ENCODE data around the gene MKRN1.

DNA sequence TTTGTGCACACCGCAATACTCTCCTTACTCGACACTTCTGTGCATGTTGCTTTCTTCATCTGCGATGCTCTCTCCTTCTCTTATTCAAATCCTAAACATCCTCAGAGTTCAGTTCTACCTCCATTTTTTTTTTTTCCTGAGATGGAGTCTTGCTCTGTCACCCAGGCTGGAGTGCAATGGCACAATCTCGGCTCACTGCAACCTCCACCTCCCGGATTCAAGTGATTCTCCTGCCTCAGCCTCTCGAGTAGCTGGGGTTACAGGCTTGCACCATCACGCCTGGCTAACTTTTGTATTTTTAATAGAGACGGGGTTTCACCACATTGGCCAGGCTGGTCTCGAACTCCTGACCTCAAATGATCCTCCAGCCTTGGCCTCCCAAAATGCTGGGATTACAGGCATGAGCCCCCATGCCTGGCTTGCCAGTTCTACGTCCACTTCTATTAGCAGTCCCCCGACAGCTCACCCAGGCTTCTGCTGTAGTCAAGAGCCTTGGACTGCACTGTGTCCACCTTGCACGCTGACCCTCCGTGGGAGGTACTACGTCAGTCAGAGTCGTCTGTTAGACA, 121.0 kb downstream of the HIPK2 start:
- RRBS, 2 experiments: no CpG with 5 or more reads among the region's 15 CpGs

DNA sequence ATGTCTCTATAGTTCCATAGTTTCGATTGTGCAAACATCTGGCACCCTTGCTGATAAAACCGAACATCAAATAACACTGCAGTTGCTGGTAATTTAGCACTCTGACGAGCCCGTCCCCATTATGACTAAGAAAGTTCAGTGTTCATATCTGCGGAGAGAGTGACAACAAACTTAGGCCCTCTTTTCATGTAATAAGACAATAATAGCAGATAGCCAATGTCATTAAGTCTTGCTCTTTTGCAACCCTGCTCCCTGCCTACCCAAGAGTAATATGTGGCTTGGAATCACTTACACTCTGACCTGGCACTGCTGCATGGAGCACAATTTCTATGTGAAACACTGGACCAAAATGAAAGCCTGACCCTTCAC, 86.6 kb downstream of the HIPK2 start:
- RRBS, 2 experiments: no CpG with 5 or more reads among the region's 5 CpGs

- RRBS, 2 experiments: no CpG with 5 or more reads among the region's 16 CpGs
Observed at GRCh38 chr7:139718413-139719397, 59.1 kb downstream of the HIPK2 start.

- RRBS, 2 experiments: no CpG with 5 or more reads among the region's 20 CpGs
Observed at GRCh38 chr7:139719922-139721235, 57.4 kb downstream of the HIPK2 start.

DNA sequence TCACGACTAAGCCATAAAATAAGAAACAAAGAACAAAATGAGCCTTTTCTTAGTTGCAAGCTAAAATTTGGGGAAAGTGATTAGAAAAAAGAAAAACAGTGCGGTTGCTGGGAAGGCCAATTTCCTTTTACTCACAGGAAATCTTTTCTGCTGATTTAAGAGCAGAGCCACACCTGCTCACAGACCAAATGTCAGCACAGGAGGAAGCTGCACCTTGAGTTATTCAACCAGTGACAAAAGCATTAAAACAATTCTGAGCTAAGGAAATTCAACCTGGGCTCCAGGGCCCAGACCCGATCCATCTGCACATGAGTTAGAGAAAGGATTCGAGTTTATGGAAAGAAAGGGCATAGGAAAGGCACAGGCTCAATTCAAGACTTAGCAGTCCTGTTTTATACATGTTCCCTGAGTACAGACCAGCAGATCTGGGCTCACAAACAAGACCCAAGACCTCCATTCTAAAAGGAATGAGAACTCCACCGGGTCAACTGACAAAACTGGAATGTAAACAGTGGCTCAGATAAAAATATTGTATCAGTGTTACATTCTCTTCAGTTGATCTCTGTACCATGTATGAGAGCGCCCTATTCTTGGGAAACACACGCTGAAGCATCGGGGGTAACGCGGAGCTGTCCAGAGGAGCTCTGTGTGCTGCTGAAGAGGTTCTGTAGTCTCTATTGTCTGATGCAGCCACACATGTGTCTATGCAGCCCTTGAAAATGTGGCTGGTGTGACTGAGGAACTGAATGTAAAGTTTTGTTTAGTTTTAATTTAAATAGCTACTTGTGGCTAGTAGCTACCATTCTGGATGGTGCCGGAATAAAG, 39.9 kb downstream of the HIPK2 start:
- RRBS, 2 experiments: no CpG with 5 or more reads among the region's 11 CpGs

GRCh38 chr7:139739934-139740920, 37.6 kb downstream of the HIPK2 start:
- RRBS, 2 experiments: no CpG with 5 or more reads among the region's 22 CpGs

GRCh38 chr7:139748130-139748529, 29.7 kb downstream of the HIPK2 start:
- RRBS, 2 experiments: 78% methylated on average over 3 of the region's 14 CpGs; no CpG with 5 or more reads in 1 of the 2 experiments

DNA sequence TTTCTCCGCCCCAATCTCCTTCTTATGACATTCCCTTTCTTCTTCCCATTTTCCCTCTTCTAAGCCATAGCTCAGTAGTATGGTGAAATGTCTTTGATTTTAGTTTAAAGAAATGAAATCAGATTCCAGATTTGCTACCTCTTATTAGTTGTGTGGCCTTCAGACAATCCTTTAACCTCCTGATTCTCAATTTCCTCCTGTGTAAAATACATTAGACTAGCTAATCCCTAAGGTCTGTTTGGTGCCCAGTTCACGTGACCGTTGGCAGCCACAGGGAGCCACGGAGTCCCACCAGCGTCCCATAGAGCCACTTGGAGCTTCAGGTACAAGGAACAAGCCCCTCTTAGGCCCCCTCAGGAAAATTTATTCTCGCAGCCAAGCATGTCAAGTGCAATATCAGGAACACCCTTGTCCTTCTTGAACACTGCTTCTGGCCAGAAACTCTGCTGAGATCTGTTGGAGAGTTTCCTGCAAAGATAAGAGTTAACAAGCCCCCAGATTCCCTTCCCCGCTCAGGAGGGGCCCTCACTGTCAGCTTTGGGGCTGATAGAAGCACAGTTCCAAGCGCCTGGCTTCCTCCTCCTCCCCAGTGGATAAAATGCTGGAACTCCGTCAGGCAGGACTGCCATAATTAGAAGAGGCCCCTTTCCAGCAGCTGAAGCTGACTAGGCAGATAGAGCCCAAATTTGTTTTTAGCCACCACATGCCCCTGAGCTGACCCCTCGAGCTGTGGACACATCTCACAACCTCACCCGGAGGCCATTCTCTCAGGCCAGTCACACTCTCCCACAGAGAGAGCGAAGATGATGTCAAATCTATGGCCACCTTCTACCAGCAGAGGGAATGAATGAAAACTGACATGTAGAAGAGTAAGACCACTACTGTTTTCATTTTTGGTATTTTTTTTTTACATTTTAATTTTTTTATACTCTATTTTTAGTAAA, 89.3 kb downstream of the TBXAS1 start:
- RRBS, 2 experiments: no CpG with 5 or more reads among the region's 12 CpGs

DNA sequence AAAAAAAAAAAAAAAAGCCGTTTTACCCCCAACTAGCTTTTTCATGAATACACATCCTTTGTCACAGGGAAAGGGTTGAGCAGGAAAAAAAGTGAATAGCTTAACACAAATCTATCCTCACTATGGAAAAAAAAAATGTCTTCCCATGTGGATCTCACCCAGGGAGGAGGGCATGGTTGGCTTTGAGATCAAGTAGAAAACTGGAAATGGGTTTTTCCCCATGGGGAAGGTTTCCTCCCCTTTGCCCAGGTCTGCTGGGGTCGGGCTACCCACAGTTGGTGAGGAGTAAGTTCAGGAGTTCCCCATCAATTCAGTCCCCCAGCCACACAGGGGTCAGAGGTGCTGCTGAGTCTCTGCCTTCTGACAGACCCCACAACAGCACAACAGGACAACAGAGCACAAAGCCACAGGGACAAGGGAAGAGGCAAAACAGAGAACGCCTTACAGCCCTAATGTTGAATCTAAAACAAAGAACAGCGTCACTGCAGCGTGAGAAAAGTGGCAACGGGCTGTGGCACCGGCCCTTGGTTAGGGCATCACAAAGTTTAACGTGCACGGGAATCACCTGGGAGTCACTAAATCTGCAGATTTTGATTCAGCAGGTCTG, 93.2 kb downstream of the PARP12 start:
- RRBS, 2 experiments: no CpG with 5 or more reads among the region's 9 CpGs

DNA sequence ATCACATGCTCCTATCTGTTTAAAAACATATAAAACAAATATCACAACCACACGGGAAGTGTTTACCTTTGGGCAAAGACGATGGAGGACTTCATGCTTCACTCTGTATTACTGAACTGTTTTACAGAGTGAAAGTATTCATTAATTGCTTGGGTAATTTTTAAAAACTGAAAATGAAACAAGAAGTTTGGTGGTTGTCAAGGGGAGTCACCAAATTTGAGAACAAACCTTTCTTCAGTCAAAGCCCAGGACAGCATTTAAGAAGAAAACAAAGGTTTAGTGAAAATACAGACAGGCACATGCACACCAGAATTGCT, 8.9 kb downstream of the PARP12 start:
- RRBS, 2 experiments: no CpG with 5 or more reads among the region's 2 CpGs

- RRBS, 2 experiments: no CpG with 5 or more reads among the region's 3 CpGs
Observed at GRCh38 chr7:140110667-140111476, 48.1 kb upstream of the PARP12 start.

GRCh38 chr7:140242262-140243008, 65.7 kb upstream of the KDM7A start:
- RRBS, 2 experiments: no CpG with 5 or more reads among the region's 3 CpGs

GRCh38 chr7:140275410-140276019, 98.7 kb upstream of the KDM7A start:
- RRBS, 2 experiments: no CpG with 5 or more reads among the region's 4 CpGs

DNA sequence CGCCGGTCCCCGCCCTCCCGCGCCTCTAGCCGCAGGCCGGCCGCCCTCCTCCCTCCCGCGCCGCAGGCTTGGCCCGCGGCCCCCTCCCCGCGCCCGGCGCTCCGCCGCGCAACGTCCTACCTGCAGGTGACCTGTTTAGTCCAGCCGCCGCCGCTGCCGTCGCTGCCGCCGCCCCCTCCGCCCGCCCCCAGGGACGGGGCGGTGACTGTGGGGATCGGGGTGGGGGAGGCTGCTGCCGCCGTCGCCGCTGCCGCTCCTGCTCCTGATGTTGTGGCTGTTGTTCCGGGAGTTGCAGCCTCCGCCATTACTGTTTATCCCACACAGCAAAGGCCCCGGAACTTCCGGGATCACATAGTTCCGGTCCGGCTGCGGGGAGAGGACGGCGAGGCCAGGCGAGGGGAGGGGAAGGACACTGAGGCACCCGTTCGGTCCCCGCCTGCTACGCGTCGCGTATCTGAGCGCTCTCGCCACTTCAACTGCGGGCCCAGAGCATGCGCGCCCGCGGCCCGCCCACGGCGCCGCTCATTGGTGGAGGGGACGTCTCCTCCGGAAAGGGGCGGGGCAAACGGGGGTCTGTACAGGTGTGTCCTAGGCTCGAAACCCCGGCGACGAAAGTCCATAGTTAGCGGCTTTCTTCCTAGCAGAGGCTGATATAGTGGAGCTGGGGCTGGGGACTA, at the start of gene MKRN1:
Gene MKRN1, minus strand, starts transcription at position 466 of the 677 bp plus-strand sequence.
- RRBS, 2 experiments: under 1 to 2% methylated on average over 15 to 17 of the region's 75 CpGs

GRCh38 chr7:140506638-140507389, 27.5 kb upstream of the MKRN1 start:
- RRBS, 2 experiments: no CpG with 5 or more reads among the region's 7 CpGs

- RRBS, 2 experiments: no CpG with 5 or more reads among the region's 4 CpGs
Observed at GRCh38 chr7:140911131-140911510, 13.6 kb downstream of the BRAF start.

DNA sequence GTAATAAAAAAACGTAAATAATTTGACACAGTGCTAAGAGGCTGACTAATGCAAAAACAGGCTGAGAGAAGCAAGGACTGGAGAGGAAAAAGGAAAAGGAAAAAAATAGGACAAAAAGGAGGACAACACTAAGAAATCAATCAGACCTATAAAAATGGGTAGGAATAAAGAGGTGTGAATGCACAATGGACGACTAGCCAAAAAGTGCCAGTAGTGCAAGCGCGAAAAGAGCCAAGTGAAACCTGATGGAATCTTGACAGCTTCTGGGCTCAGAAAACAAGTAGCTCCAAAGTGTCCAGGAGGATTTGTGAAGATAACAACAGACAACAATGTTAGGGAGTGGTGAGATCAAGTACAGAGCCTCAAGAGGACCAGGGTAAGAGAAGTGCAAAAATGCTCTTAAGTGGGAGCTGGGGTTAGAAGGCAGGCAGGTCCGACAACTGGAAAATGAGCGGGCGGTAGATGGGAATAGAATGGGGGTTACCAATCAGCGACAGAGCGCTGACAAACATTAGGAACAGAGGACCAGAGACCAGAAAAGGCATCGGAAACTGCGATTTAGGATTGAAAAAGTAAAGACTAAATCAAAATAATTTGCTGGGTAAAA, 1.2 kb downstream of the BRAF start:
- RRBS, 2 experiments: no CpG with 5 or more reads among the region's 11 CpGs

GRCh38 chr7:140924019-140924869, 485 bp downstream of the BRAF start:
- RRBS, 2 experiments: 2% methylated on average over 28 of the region's 79 CpGs

DNA sequence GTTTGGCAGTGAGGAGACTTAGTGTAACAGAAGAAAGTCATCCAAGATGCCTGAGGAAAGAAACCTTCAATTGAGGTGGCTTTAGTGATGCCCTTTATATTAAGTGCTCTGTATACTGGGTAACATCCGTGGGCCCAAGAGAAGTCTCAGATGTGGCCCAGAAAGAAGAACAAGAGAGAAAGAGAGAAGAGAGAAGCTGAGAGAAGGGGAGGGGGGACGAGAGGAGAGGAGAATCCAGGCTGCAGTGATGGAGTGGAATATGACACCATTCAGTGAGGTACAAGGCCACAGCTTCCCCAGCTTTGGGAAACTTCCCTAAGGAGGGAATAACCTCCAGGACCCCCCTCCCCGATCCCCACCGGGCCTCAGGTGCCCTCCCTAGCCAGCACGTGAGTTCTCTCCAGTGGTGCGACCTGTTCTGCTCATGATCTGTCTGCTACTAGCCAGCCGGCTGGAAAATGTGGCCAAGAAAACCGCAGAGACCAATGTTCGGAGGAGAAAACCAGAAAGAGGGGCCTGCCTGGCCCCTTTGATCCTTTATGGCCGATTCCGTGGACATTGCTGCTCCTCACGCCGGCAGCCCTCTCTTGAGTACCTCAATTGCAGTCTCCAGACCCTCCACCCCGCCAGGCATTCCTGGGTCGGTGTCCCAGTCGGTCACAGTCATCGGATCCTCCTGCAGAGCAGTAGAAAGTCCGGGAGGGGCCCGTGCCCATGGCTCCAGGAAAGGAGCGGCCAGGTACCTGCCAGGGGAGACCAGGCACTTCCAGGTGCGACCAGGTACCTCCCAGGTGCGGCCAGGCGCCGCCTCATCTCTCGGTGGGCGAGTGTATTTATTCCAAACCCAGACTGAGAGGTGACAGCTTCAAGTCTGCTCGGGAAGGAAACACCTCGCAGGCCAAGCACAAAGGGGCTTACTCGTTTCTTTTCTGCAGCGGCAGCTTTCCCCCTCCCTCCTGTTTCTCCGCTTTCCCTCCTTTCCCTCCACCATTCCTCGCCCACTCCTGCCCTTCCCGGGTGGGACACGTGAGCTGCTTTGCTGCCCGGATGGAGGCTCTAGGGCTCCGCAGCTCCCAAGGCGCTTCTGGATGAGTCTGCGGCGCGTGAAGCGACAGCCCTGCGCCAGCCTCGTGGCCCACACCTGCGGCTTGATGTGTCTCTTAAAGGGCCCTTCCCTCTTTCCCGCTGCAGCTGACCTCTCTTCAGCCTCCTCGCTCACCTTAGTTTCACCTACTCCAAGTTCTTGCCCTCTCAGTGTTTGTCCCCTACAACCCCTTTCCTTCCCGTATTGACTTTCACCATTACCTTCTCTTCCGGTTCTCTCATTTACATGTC, 39.6 kb upstream of the AGK start:
- RRBS, 2 experiments: 2 to 4% methylated on average over 3 of the region's 48 CpGs

All from bronchial epithelial cell (primary cell).